Left lung (tissue), 1 donor: ENCODE results near the gene PROS1.

DNA sequence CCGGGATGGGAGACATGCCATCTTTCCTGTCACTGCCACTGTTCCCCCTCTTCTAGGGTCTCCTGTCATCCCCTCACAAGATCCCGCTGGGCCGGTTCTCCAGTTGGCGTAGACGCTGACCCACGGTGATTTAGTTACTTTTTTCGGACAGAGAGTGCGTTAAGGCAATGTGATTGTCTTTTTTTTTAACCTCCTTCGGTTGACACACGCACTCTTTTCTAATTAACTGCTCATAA is 804 bp downstream of the ZNF654 start:
- PRO-cap, result no peak

- PRO-cap, result no peak
Measured at GRCh38 chr3:88067391-88067937, 8.4 kb downstream of the ZNF654 start.

DNA sequence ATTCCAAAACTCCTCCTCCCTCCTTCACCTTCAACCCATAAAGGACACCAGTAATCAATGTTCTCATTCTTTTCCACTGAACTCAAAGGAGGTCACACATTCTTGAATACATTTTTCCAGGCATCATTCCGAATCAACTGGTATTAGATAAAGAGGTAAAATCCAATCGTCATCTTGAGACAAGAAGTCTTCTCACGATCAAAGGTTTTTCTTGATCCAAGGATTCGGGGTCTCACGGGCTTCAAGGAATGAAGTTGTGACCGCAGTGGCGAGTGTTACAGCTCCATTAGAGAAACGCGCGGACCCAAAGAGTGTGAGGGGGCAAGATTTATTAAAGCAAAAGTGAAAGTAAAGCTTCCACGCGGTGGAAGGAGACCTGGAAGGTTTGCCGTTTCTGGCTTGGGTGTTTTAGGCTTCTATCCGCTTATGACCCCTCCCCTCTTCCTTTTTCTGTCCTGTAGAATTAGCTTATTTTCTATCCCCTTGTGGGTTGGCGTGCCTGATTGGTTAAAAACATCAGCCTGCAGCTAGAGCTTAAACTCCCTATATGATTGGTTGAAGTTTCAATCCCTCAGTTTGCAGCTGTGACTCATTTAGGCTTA is 39.5 kb downstream of the C3orf38 start:
- PRO-cap, result no peak

- PRO-cap, result bidirectional peak, plus-strand start at chr3:93973536, minus-strand start at chr3:93973533; bidirectional peak, plus-strand start at chr3:93973753, minus-strand start at chr3:93973636; bidirectional peak, plus-strand start at chr3:93974054, minus-strand start at chr3:93973847
Measured at GRCh38 chr3:93973423-93974460, at the start of gene PROS1. PROS1 (minus strand) TSS chr3:93973896.

- PRO-cap, result no peak
Measured at GRCh38 chr3:94070163-94070487, 7.3 kb downstream of the NSUN3 start.

- PRO-cap, result no peak
Measured at GRCh38 chr3:96617602-96618254, 196.7 kb upstream of the EPHA6 start.

- PRO-cap, result no peak
Measured at GRCh38 chr3:98164992-98165337, 1.5 kb upstream of the OR5H15 start.

- PRO-cap, result no peak
Measured at GRCh38 chr3:98551522-98552352, 20.0 kb downstream of the GPR15 start.

- PRO-cap, result no peak
Measured at GRCh38 chr3:98562332-98562621, 30.5 kb downstream of the GPR15 start.

- PRO-cap, result unidirectional peak, minus-strand start at chr3:98733942
Measured at GRCh38 chr3:98733523-98734333, 29.4 kb upstream of the ST3GAL6 start.

DNA sequence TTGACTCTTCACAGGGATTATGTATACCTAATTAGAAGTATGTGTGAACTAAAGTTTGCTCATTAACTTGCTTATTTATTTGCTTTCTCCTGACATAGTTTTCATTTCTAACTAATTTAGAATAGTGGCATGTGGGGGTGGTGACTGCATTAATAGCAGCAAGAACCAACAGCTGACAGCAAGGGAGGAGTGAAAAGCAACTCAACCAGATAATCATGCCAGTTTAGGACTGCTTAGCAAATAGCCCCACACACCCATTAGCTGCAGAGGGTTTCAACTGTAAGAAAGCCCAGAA is 3.8 kb downstream of the ST3GAL6 start:
- PRO-cap, result no peak

- PRO-cap, result no peak
Measured at GRCh38 chr3:98806601-98807532, 43.7 kb downstream of the ST3GAL6 start.

GRCh38 chr3:98819146-98819470 is 56.0 kb downstream of the ST3GAL6 start:
- PRO-cap, result no peak

DNA sequence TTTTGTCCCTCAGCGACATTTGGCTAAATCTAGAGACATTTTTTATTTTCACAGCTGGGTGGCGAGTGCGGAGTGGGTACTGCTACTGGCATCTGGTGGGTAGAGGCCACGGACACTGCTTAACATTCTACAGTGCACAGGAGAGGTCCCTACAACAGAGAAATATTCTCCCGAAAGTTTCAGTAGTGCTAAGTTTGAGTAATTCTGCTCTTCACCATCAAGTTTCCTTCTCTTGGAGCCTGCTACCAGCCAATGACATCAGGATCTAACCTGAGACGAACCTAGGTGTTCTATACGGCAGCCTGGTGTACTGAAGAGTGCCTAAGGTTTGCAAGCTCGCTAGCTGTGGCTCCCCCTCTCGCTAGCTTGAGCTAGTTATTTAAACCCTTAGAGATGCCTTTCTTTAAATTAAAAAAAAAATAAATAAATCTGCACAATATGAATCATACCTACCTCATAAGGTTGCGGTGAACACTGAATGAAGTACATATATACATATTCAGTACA is 1.5 kb upstream of the COL8A1 start:
- PRO-cap, result no peak

DNA sequence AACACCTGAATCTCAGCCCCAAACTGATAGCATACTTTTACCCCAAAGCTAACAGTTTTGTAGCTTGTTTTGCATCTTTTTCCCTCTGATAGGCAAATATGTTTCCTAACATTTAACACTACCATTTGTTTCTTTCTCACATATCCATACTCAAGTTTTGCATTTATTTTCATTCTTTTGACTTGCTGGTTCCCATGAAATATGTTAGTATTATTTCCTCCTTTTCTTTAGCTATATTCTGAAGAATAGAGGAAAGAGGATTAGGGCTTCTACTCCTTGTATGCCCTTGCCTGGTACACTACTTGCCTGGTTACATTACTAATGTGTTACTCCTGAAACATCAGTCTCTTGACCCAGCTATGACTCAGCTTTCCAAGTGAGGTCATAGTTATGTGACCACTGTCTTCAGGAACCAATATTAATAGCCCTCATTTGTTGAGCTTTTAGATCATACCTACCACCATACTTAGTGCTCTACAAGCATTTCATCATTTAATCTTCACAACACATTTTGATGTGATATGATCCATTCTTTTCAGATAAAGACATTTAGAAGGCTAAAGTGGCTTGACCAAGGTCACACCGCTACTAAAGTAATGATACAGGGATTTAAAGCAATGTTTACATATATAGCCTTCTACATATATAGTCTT is 60.3 kb downstream of the CMSS1 start:
- PRO-cap, result no peak

DNA sequence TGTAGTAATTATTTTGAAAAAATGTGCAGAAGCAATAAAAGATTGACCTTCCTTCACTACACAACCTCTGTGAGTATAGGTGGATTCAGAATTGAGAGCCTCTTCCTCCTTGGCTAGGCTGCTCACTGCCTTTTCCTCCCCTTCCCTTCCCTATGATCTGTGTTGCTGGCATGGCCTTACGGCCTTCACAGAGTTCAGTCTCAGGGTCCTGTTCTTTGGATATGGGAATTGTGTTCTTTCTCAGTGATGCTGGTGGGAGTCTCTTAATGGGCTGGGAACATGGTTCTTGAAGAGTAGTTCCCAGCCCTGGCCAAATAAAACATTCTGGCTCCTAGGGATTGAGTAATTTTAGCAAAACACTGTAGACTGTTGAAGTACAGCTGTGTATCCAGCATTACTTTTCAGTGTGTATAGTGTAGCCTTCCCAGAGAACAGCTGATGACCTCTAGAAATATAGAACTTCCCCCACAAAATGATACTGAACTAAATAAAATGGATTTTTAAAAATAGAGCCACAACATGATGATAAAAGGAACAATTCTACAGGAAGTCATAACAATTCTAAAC is 22.6 kb upstream of the FILIP1L start:
- PRO-cap, result no peak

DNA sequence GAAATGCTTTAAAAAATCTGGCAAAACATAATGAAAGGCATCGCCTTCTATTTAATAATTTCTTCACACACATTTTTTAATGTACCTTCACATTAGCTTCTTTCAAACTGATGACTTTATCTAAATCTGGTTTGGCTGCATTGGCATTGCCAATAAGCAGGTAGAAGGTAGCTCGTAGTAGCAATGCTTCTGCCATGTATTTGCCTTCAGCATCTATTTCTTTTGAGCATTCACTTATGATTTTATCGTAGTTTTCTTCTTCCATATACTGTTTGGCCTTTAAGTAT is 23.3 kb downstream of the TOMM70 start:
- PRO-cap, result no peak

GRCh38 chr3:100401662-100402300 is 442 bp downstream of the LNP1 start:
- PRO-cap, result bidirectional peak, plus-strand start at chr3:100402007, minus-strand start at chr3:100401996

DNA sequence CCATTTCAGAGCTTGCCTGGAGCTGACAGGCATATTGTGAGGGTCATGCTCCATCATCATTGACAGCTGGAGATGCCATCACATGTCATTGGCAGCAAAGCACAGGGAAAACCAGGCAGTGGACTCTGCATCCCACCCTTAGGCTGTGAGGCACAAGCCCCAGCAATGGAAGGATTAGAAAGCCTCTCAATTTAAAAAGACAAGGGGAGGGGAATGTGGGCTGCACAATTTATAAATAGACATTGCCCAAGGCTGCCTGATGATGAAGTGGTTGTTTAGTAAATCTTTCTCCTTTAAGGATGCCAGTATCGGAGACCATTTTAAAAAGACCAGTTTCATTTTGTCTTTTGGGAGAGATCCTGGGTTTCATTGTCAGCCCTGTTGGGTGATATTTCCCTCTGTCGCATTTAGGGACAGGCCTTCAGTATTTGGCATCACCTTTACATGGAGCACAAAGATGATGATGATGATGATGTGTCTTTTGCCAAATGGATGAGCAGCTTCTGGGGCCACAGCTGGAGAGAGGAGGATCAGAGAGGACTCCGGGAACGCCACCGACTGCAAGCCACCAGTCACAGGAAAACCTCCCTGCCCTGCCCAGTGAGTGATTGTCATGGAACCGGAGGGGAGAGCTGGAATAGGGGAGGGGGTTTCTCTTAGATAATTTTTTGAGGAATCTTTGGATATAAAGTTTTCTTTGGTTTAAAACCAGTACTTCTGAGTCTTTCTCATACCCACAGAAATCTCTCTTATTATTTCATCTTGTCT is 28.1 kb downstream of the LNP1 start:
- PRO-cap, result unidirectional peak, plus-strand start at position 533 of the sequence

GRCh38 chr3:100635211-100635868 is 25.9 kb downstream of the ADGRG7 start:
- PRO-cap, result no peak